Metastatic Liver Carcinoma in the Adrenal Gland (tissue), 2 donors: ENCODE measurements around a stretch of chr16.

GRCh38 chr16:9665671-9666518, 516.3 kb downstream of the GRIN2A start:
- PRO-cap, 2 experiments, result no peak in any of the 2 experiments

DNA sequence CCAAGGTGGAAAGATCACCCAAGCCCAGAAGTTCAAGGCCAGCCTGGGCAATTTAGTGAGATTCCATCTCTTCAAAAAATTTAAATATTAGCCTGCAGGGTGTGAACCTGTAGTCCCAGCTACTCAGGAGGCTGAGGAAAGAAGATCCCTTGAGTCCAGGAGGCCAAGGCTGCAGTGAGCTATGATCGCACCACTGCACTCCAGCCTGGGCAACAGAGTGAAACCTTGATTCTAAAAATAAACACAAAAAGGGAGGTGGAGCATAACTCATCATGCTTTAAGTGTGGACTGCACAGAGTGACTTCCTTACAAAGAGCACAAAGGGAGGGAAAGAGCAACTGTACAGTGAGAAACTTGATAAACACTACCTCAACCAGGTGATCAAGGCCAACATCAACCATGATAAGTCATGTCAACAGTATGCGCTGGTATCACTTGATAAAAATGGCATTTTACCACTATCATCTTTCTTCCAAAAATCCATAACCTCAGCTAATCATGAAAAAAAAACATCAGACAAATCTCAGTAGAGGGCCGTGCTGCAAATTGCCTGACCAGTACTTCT, 72.7 kb upstream of the ATF7IP2 start:
- PRO-cap, 2 experiments, result peak in 2 of 2 experiments; most common plus-strand start position 309 of the sequence (in 1)

DNA sequence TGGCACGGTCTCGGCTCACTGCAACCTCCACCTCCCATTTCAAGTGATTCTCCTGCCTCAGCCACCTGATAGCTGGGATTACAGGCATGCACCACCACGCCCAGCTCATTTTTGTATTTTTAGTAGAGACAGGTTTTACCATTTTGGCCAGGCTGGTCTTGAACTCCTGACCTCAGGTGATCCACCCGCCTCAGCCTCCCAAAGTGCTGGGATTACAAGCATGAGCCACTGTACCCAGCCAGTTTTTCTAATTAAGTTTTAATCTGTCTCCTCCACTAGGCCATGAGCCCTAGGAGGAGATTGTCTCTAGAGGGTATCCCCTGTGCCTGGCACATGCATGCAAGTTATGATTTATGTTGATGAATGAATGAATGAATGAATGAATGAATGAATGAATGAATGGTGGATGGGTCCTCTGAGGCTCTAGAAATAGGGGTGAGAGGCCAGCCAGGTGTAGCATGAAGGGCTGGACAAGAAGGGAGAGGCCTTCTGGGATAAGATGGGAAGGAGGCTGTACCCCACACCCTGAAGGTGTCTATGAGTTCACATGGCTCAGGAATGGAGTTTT, 48.9 kb downstream of the EMP2 start:
- PRO-cap, 2 experiments, result no peak in any of the 2 experiments

DNA sequence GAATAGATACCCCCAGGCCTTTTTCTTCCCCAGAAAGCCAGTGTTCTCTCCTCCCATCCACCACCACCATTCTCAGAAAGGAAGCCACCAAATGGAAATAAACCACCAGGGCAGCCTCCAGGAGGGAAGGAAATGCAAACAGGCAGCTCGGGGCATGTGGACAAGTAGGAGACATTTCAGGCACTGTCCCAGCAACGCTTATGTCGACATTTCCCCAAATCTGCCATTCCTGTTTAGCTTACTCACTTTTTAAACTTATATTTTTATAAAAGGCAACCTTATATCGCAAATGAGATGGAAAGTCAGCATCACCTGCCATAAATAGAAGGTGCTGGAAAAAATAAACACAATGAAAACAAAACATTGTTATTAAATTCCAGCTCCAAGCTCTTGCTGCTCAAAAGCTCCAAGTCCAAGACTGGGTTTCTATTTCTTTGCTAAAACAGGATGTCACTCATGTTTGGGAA, 15.7 kb downstream of the EMP2 start:
- PRO-cap, 2 experiments, result no peak in any of the 2 experiments

DNA sequence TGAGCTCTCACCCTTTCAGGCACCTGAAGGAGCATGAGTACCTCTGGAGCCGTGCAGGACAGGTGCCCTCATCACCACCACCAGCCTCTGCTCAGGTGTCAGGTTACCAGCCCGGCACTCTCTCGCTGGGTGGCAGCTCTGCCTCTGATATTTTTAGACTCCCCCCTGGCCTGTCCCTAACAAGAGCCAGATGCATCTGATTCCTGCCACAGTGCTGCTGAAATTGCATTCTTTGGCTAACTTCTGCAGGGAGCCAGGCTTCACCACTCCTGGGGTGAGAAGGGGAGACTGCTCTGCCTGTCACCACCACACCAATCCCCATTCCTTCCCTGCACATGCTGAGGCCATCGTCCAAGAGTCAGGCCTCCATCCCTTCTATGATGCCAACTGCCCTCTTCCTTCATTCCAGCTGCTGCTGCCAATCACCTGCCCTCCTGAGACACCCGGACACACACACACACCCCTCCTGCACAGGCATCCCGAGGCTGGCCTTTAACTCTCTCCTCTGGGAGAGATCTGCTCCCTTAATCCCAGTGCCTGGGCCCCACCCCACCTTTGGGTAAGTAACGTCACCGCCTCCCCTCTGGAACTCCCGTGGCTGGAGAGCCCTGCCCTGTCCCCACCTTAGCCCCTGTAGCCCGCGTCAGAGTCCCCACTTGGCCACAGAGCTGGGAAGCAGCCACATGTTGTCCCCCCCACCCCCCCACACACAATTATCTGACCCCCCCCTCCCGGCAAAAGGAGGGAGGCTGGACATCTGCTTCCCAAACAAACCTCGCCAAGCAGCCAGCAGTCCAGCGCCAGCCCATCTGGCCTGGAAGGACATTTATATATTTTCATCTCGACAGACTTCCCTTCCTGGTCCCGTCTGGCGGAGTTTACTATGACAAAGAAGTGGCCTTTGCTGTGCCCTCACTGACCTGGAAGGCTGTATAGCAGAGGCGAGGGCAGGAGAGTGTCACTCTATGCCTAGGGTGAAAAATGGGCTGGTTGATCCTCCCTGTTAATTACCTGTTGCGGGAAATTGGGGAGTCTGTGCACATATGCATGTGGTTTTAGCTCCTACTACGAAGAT, 2.8 kb downstream of the EMP2 start:
- PRO-cap, 2 experiments, result no peak in any of the 2 experiments

GRCh38 chr16:10579395-10580440, 680 bp downstream of the EMP2 start:
- PRO-cap, 2 experiments, result peak in 1 of 2 experiments; most common plus-strand start chr16:10580339 (in 1); most common minus-strand start chr16:10580049 (in 1)

DNA sequence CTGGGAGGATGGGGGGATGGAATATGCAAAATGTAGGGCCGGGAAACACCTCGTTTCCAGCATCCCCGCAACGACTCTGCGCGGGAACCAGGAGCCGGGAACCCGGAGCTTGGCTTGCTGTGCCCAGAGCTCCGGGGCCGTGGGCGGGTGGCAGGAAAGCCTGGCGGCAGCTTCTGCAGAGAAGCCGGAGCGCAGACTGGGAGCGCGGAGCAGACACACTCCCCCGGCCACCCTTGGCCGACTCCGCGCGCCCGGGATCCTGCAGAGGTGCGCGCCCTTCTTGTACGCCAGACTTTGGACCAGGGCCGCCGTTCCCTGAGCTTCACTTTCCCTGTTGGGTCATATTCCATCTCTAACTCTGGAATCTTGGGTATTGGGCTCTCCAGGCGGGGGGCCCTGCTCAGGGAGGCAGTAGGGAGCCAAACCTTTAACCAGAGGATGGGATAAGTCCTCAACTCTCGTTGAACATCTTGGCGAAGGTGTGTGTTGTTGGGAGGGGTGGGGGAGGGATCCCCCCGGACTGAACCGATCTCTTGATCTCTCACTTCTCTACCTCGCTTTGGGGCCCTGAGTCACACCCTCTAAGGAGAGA, 2.2 kb downstream of the CIITA start:
- PRO-cap, 2 experiments, result no peak in any of the 2 experiments

- PRO-cap, 2 experiments, result no peak in any of the 2 experiments
These were observed 50.5 kb downstream of the SOCS1 start for GRCh38 chr16:11205454-11205994.

DNA sequence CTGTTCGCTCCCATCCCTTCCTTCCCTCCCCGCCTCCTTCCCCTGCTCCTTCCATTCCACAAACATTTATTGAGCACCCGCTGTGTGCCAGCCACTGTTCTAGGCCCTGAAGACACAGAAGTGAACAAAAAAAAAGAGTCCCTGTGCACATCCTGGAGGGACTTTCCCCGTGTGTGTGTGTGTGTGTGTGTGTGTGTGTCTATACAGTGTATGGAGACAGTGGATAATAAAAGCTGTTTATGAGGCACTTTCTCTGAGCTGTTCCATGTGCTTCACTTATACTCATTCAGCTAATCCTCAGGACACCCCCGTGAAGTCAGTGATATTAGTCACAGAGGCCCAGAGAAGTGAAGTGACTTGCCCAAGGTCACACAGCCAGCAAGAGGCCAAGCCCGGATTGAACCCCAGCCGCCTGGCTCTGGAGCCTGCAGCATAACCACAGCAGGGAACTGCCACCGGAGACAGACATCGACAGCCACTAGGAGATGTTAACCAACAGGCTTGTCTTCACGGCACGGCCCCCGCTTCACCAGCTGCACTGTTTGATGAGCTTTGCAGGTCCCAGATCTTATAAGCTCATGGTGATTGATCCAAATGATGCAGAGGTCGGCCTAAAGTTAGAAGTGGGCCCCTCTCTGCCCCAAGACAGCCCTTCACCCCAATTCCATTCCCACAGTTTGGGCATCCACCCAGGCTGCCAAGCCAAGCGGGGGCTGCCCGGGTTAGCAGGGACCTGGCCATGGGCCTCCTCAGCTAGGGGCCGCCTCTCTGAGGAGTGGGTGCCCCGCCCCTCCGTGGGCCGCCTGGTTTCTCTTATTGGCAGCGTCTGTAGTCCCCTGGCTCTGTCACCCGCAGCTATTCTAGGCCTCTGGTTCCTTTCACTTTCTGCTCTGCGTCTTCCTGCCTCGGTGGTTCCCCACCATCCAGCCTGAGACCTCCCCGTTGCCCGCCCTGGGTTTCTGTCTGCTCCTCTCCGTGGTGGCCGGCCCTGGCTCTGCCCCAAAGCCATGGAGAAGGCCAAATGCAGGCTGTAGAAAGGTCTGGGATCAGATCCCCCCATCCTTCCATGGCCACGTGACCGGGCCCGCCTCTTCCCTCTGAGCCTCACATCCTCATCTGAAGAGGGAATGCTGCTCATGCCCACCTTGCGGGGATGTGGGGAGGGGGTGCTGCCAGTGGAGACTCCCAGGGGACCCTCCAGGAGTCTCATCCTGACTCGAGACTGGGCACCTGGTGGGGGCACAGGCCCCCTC, 30.9 kb downstream of the SOCS1 start:
- PRO-cap, 2 experiments, result no peak in any of the 2 experiments

- PRO-cap, 2 experiments, result no peak in any of the 2 experiments
These were observed 6.8 kb downstream of the SOCS1 start for GRCh38 chr16:11249127-11249732.

DNA sequence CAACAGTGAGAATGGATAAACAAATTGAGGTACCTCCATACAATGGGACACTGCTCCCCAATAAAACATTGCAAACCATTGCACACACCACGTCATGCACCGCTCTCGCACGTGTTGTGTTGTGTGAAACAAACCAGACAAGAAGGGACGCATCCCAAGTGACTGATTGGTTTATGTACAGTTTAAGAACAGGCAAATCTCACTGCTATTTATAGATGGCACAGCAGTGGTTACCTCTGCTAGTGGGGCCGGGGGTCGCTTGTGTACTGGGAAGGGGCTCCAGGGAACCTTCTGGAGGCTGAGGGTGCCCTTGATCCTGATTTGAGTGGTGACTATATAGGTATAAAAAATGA, 16.0 kb upstream of the PRM1 start:
- PRO-cap, 2 experiments, result no peak in any of the 2 experiments

- PRO-cap, 2 experiments, result no peak in any of the 2 experiments
These were observed 19.3 kb downstream of the RMI2 start for GRCh38 chr16:11364620-11364913.

DNA sequence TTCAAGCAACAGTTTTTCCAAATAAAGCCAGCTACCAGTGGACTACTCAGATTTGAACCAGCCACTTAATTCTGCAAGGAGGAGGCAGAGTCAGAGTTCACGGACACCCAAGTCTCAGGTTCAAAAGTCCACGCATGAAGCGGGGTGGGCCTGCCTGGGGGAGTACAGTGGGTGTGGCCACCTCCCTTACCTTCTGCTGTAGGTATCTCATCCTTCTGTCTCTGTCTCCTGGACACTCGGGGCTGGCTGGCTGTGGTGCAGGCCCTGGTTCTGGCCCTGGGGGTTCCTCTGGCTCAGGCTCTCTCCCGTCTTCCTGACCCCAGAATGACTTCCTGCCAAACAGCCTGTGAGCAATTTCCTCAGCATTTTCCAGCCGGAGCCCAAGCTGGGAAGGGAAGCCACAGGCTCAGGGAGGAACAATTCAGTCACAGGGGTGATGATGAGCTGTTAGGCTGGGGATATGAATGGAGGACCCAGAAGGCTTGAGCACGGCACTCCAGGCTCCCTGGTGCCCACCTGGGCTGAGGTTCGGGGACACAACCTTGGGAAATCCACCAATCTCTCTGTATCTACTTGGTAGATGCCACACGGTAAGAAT, 42.3 kb downstream of the ENSG00000188897 start:
- PRO-cap, 2 experiments, result no peak in any of the 2 experiments

DNA sequence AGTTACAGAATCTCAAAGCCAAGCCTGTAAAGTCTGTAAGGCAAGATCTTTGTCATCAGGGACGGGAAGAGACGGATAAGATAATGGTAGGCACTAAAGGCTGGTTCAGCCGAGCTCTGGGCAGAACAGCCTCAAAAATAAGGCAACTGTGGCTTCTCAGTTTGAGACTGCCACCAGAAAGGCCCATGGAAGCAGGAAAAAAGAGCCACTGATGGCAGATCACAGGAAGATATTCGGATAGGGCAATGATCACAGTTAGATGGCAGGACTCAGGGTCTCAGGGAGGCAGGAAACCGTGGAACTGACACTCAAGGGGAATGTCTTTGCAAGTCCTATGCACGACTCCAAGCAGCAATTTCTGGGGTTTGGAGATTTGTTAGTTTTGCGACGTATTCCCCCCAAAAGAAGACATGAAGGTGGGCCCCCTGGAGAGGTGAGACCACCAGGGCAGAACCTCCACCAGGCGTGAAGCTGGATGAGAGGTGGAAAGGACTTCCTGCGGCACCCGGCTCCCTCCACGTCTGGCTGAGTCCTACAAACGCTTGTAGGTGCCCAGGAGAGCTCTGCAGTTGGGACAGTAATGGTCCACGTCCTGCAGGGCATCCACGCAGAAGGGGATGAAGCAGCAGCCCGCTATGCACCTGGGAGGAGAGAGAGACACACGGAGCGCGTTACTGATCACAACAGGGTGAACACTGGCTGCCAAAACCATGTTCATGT, 22.2 kb upstream of the ENSG00000188897 start:
- PRO-cap, 2 experiments, result no peak in any of the 2 experiments

GRCh38 chr16:11551737-11552358, 24.8 kb upstream of the ENSG00000188897 start:
- PRO-cap, 2 experiments, result no peak in any of the 2 experiments

DNA sequence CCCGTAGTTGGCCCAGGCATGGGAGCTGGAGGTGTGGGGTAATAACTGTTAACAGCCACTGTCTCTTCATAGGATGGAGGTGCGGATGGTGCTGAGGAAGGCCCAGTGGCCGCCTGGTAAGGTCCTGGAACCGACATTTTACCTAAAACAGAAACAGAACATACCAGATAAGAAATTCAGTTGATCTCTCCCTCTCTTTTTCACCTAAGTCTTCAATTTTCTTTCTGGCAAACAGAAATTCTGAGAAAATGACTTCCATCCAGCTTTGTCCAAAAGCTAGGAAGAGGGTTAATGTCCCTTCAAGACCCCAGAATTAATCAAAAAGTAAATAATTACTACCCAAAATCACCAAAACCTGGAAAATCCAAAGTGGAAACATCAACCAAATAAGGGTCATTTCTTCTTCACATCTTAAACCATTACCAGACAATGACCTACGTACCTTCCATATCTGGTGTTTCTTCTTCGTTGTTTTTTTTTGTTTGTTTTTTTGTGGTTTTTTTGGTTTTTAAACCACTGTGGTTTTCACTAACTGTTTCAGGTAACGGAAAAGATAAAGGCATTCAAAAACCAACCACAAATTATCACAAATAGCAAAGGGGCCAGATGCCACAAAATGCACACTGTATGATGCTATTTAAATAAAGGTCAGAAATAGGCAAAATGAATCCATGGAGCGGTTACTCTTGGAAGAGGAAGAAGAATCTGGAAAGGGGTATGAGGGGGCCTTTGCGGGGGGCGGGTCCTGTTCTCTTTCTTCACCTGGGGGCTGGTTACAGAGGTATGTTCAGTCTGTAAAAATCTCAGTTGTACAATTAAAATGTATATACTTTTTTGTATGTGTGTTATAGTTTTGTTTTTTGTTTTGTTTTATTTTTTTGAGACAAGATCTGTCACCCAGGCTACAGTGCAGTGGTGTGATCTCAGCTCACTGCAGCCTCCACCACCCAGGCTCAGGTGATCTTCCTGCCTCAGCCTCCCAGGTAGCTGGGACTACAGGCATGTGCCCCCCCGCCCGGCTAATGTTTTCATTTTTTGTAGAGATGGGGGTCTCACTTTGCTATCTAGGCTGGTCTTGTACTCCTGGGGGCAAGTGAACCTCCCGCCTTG, 29.8 kb downstream of the LITAF start:
- PRO-cap, 2 experiments, result no peak in any of the 2 experiments

DNA sequence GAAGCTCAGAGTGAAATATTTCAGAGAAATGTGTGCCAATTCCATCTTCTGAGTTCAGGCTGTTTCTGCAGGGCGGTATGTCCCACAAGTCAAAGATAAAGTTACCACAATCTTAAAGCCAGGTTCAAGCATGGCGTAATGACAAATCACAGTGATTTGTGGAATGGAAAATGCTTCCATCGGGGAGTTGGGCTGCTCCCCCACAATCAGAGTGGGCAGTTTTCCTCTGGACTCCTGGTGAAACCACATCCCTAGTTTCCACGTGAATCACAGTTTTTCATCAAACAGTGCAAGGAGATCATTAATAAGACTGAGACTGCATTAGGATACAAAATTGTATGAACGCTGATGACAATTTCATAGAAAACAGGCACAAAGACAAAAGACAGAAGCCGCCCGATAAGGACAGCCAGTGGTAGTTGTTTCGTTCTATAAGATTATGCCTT, 3.6 kb downstream of the LITAF start:
- PRO-cap, 2 experiments, result no peak in any of the 2 experiments

DNA sequence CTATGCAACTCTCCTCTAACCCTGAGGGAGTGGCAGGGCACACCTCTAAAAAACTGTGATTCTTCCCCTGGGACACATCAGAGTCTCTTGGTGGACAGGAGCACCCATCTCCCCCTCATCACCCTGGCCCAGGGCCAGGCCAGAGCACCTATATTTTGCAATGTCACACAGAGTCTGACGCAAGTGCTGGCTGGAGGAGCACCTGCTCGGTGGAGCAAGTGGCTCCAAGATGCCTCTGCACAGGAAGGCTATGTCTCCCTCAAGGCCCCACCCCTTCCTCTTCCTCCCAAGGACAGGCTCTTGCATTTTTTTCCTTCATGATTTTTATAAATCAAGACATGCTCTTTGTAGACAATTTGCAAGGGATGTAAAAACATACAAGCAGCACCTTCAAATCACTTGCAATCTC, 13.3 kb downstream of the SNN start:
- PRO-cap, 2 experiments, result no peak in any of the 2 experiments

DNA sequence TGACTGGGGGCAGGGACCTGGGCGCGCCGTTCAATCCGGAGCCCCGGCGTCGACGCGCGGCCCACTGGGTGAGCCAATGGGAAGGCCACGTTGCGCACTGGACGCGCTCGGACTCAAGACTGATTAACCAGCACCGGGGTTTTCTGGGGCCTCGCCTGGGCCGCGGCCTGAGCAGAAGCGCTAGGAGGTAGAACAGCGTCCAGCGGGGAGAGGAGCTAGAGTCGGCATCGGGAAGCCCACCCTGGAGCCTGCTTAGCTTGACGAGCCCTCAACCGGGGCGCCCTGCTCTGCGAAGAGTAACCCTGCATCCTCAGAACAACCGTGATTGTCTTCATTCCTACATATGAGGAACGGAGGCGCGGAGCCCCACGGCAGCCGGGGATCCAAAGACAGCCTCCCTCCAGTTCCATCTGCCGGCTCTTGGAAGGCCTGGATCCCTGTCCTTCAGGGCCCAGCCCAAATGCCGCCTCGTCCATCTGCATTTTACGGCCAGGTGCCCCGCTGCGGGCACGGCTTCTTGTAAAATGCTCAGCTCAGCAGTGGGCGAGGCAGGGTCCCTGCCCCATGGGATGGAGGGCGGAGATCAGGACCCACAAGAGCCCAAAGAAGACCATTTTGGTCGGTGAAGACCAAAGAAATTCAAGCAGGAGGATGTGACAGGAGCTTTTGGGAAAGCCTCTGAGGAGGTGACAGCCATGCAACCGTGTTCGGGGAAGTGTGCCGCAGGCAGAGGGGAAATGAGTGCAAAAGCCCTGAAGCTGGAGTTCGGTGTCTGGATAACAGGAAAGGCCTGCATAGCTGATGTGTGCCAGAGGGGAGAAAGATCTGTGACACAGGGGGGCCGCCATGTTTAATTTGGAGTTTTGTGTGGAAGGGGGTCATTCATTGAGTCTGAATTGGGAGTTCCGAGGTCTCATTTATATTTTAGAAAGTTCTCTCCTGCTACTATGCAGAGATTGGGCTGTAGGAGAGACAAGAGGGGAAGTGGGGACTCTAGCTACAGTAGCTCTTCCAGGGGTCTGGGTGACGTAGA, 632 bp upstream of the ZC3H7A start:
- PRO-cap, 2 experiments, result peak in 2 of 2 experiments; most common plus-strand start position 170 of the sequence (in 2)

- PRO-cap, 2 experiments, result no peak in any of the 2 experiments
These were observed 9.5 kb downstream of the RSL1D1 start for GRCh38 chr16:11841830-11842321.